ENCODE measurements around a stretch of chr1.

- PRO-cap, result no peak
Measured at GRCh38 chr1:10676504-10676956, 119.9 kb downstream of the CASZ1 start.

GRCh38 chr1:10686898-10687745 is 109.3 kb downstream of the CASZ1 start:
- PRO-cap, result no peak

DNA sequence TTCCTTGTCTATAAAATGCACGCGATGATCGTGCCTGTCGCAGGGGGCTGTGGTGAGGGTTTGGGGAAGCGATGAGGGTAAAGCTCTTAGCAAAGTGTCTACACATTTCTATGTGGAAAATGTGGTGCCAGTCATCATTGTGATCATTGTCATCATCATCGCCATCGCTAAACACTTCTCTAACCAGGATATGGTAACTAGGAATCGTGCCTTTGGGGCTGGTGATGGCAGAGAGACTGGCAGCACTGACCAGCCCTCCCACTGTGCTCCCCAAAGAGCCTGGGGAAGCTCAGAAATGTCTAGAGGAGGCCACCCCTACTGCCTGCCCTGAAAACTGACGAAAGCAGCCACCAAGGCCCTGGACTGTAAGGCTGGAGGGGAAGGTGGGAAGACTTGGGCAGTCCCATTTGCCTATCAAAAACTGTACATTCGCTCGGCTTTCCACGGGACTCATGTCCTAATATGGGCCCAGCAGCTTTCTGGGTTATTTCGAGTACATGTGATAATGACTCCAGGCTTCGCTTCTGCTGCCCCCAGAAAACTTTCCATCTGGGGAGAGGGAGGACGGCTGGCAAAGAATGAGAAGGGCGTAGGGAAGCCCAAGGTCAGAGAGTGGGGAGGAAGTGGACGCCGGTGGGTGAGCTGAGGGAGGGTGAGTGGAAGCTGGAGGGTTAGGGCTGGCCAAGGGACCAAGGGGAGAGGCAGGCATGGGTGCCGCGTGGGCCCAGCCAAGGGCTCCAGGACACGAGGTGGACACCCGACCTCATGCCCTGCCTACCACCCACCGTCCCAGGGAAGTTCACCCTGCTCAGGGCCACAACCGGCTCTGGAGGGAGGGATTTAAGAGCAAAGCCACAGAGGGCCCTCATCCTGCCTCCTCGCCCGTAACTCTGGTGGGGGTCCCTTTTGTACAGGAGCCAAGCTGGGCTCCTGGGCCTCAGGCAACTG is 76.0 kb downstream of the CASZ1 start:
- PRO-cap, result no peak

GRCh38 chr1:10737822-10738632 is 58.4 kb downstream of the CASZ1 start:
- PRO-cap, result no peak

GRCh38 chr1:10754281-10754843 is 42.1 kb downstream of the CASZ1 start:
- PRO-cap, result no peak

DNA sequence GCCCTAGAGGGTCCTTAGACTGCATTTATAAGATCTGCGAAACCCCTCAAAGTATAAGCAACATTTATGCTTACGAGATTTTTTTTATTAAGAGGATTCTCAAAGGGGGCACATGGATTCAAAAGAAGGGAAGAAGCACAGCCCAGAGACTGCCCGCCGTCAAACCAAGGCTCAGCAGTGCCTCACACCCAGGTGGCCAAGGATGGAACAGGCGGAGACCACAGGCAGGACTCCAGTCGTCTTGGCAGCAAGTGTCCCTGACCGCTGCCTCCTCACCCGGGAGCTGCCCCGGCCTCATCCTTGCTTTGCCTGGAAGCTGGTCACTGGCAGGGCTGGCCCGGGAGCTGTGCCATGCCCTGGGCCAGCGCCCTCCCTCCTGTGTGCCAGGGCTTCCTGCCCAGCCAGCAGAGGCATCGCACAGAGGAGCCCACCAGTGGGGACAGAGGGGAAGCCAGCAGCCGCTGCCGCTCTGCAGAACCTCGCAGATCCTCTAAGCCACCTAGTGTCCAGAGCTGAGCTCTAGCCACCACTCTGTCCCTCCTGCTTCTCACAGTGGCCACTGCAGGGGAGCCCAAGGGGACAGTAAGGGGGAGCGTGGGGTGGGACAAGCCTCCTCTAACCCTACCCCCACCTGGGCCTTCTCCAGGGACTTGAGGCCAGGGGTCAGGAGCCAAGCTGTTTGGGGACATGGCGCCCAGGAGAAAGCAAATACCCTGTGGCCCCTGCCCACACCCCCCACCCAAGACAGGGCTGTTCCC is 7.8 kb downstream of the CASZ1 start:
- PRO-cap, result no peak

GRCh38 chr1:10789250-10790210 is 6.9 kb downstream of the CASZ1 start:
- PRO-cap, result no peak

DNA sequence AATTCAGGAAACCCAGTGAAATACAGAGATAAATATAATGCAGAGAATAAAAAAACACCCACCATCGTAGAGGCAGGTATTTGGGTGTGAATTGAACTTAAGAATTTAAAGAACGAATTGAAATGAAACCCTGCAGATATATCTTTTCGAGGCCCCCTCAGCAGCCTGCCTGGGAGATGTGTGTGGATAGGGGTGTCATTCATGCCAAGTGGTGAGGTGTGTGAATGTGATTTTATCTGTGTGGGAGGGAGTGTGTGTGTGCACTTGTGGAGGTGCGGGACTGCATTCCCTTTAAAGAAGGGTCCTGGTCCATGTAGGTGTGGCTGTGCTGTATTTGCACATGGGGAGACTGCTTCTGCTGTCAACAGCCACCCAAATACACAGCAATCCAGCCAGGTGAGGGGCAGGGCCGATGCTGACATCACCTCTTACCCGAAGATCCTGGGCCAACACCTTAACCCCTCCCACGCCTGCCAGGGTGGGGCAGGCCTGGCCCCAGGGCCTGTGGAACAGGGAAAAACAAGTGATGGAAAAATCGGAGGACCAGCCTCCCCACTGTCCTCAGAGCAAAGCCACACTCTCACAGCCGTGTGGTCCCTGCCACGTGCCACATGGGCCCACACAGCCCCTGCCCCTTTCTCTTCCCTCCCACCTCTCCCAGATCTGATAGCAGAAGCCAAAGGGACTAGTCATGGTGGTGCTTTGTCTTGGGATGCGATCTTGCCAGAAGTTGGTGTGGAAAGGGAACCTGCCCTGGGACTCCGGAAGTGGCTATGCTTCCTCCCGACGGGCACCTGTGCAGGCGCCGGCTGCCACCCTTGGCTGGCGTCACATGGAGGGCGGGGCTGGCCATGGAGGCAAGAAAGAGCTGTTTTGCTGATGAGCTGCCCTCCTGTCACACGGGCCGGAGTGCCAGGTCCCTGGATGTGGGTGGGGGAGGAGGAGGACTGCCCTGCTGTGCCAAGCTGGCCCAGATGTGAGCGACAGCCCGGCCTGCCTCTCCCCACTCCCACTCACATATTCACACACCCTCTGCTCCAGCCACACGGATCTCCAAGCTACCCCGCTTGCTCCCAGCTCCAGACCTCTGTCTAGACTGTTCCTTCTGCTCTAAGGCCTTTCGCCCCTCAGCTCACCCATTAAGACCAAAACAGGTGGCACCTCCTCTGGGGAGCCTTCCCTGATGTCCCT is 7.7 kb upstream of the CASZ1 start:
- PRO-cap, result no peak

GRCh38 chr1:10960289-10960754 is 21.6 kb downstream of the C1orf127 start:
- PRO-cap, result no peak

DNA sequence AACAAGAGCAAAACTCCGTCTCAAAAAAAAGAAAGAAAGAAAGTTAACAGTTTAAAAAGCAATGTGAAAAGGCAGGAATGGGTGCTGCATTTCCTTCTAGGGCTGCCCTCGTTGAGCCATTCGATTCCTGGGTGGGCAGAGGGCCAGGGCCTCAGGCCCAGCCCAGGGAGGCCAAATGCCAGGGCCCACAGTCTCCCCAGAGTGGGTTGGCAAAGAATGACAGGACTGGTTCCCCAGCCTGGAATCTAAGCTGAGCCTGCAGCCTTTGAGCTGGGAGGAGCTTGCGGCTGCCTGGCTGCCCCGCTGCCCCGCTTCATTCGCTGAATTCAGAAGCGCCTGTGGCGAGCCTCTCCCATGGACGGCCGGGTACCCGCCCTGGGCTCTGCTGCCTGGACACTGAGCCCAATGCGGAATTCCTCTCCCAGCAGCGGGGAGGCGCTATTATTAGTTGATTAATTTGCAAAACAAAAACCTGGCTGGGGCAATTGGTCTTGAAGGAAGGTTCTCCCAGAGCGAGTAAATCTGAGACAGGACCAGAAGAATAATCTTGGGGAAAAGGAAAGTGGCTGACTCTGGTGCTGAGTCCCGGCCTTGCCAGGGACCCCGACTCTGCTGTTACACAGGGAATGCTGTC is 1.7 kb downstream of the C1orf127 start:
- PRO-cap, result no peak

DNA sequence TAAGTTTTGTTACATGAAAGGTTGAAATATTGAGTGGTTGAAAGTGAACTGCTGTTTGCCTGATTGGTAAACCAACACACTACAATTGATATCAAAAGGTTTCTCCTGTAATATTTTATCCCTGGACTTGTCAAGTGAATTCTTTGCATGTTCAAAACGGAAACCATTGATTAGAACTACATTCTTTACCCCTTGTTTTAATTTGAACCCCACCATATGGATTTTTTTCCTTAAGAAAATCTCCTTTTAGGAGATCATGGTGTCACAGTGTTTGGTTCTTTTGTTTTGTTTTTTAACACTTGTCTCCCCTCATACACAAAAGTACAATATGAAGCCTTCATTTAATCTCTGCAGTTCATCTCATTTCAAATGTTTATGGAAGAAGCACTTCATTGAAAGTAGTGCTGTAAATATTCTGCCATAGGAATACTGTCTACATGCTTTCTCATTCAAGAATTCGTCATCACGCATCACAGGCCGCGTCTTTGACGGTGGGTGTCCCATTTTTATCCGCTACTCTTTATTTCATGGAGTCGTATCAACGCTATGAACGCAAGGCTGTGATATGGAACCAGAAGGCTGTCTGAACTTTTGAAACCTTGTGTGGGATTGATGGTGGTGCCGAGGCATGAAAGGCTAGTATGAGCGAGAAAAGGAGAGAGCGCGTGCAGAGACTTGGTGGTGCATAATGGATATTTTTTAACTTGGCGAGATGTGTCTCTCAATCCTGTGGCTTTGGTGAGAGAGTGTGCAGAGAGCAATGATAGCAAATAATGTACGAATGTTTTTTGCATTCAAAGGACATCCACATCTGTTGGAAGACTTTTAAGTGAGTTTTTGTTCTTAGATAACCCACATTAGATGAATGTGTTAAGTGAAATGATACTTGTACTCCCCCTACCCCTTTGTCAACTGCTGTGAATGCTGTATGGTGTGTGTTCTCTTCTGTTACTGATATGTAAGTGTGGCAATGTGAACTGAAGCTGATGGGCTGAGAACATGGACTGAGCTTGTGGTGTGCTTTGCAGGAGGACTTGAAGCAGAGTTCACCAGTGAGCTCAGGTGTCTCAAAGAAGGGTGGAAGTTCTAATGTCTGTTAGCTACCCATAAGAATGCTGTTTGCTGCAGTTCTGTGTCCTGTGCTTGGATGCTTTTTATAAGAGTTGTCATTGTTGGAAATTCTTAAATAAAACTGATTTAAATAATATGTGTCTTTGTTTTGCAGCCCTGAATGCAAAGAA is 10.8 kb downstream of the TARDBP start:
- PRO-cap, result no peak

DNA sequence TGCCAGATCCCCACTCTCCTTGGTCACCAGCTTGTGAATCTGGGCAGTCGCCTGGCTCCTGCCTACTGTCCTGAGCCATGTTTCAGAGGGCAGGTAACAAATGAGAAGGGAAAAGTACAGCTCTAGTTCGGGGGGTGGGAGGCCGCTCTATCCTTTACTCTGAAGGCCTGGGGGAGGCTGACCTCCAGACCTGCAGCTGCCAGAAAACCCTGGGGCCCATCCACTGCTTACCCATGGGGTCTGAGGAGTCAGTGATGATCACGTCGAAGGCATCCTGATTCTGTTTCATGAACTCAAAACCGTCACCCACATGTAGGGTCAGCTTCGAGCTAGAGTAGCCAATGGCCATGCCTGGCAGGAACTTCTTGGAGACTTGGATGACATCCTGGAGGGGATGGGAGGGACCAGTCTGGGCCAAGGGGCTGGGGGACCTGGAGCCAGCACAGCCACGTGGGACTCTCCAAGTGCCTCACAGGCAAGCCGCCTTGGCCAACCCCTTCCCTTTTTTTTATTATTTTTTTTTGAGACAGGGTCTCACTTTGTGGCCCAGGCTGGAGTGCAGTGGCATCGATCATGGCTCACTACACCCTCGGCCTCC is 3.3 kb downstream of the SRM start:
- PRO-cap, result no peak

DNA sequence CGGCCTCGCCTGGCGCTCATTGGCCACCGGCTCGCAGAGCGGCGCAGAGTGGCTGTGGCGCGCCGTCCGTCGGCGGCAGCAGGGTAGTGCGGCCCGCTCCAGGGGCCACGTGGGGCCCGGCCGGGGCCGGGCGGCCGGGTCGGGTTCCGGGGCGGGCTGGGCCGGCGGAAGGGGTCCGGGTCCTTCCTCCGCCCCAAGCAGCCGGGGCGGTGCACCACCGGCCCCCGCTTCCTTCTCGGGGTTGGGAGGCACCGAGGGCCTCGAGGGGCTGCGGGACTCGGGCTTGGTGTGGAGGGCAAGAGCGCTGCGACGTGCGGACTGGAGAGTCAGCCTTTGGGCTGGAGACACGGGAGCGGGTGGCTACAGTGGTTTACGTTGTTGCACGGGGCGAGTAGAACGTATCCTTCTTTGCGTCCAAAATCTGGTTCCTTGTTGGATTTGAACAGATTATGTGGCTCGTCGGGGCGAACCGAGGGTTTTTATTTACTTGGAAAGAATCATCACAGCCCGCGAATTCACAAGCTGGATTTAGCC is 355 bp upstream of the SRM start:
- PRO-cap, result bidirectional peak, plus-strand start at position 46 of the sequence, minus-strand start outside the sequence

DNA sequence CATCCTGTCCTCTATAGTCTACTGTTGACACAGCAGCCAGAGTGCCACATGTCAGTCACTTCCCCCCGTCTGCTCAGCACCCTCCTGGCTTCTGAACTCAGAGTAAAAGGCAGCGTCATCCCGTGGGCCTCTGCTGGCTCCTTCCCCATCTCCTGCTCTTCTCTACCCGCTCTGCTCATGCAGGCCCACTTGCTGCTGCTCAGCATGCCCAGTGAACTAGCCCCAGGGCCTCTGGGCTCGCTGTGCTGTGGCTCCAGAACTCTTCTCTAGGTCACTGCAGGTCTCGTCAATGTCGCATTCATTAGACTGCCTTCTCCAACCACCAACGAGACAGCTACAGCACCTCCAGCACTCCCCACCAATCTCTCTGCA is 11.7 kb upstream of the SRM start:
- PRO-cap, result no peak

DNA sequence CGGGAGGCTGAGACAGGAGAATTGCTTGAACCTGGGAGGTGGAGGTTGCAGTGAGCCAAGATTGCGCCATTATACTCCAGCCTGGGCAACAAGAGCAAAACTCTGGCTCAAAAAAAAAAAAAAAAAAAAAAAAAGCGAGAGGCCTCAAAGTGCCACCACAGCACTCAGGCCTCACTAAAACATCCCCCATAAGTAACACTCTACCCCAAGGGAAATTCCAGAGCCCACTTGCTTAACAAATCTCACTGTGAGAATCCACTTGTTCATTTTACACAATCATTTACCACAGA is 26.2 kb upstream of the EXOSC10 start:
- PRO-cap, result no peak

- PRO-cap, result no peak
Measured at GRCh38 chr1:11250716-11251424, 11.5 kb downstream of the MTOR start.

DNA sequence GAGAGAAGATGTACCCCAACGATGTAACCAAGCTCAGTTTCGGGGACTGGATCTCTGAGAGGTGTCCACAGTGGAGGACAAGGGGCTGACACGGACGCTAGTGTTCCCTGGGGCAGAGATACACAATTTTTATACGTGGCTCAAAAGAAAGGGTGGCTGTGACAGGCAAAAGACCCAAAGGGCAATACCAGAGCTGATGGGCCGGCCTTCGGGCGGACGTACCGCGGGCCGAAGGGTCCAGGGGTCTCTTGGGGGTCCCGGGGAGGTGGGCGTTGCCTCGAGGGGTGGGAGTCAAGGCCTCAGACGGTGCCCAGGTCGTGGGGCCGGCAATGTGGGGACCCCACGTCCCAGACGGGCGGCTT is 370 bp downstream of the MTOR start:
- PRO-cap, result no peak

GRCh38 chr1:11504952-11505344 is 26.0 kb downstream of the DISP3 start:
- PRO-cap, result no peak

DNA sequence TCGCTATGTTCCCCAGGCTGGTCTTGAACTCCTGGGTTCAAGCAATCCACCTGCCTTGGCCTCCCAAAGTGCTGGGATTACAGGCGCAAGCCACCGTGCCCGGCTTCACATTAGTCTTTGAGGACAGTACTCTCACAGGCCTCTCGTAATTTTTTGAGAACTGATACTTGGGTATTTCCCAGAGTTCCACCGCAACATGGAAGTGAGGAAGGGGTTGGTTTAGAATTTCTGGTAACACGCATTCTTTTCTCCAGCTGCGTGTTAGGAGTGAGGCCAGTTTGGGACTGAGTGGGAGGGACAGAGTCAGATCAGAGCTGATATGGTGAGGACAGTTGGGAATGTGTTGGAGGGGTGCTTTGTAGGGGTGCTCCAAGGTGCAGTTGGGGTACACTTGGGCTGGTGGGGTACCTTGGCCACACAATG is 6.7 kb downstream of the FBXO6 start:
- PRO-cap, result no peak

DNA sequence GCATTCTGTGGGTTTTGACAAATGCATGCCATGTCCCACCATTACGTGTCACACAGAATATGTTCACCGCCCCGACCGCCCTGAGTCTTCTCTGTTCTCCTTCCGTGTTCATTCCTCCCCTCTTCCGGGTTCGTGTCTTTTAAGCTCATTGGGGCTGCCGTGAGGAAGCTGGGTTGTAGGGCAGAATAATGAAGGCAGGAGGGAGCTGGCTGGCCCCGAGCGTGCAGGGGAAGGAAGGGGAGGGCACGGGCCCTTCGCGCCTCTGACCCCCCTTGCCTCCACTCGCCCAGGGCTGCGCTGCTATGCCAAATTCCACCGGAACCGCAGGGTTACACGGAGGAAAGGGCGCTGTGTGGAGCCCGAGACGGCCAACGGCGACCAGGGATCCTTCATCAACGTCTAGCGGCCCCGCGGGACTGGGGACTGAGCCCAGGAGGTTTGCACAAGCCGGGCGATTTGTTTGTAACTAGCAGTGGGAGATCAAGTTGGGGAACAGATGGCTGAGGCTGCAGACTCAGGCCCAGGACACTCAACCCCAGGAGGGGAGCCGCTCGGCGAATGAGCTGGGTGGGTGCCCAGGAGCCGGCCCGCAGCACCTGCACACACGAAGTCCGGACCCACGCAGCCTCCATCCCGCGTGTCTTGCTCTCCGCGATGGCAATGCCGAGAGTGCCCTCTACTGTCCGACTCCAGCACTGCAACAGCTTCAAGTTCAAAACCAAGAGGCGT is 16.5 kb upstream of the AGTRAP start:
- PRO-cap, result unidirectional peak, minus-strand start at position 630 of the sequence